Frontal cortex (tissue), 2 donors: Measurements from ENCODE around the genes TRIM24, SVOPL and CLEC2L.

- RAMPAGE, long total RNA, result no peak
These were observed 109.6 kb upstream of the MTPN start for GRCh38 chr7:136086779-136087163.

DNA sequence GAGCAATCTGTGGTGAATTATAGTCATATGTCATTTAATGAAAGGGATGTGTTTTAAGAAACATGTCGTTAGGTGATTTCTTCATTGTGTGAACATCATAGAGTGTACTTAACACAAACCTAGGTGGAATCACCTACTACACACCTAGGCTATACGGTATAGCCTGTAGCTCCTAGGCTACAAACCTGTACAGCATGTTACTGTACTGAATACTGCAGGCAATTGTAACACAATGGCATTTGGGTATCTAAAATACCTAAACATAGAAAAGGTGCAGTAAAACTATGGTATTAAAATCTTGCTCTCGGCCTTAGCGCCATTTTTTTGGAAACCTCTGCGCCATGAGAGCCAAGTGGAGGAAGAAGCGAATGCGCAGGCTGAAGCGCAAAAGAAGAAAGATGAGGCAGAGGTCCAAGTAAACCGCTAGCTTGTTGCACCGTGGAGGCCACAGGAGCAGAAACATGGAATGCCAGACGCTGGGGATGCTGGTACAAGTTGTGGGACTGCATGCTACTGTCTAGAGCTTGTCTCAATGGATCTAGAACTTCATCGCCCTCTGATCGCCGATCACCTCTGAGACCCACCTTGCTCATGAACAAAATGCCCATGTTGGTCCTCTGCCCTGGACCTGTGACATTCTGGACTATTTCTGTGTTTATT, 170.1 kb upstream of the PTN start:
- RAMPAGE, long total RNA, result no peak

DNA sequence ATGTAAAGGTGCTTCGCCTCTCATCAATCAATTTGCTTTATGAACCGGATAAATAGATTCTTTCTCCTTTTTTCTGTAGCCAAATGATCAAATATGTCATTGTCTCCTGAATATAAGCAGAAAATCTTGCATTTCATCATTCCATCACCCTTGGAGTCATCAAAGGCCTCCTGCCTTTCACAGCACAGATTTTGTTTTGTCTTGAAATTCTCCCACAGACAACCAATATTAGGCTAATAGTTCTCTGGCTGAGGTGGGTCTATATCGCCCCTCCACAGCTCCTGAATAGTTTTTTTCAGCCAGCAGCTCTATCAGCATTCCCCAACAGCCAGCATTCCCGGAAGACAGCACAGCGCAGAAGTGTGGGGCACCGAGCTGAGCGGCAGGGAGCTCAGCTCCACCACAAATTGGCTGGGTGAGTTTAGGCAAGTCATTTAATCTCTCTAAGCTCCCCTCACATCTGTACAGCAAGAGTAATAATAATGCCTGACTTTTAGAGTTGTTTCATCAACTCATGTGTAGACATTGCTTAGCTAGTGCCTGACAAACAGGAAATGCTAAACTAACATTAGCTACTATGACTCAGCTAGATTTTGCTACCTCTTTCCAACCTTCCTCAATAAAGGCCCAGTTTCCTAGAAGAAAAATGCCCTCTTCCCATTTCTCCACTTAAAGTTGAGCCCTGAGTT, 247.8 kb upstream of the PTN start:
- RAMPAGE, long total RNA, result no peak

GRCh38 chr7:137958375-137959064, 43.4 kb downstream of the CREB3L2 start:
- RAMPAGE, long total RNA, result no peak

- RAMPAGE, long total RNA, result no peak
These were observed 143.7 kb upstream of the TRIM24 start for GRCh38 chr7:138316408-138316777.

DNA sequence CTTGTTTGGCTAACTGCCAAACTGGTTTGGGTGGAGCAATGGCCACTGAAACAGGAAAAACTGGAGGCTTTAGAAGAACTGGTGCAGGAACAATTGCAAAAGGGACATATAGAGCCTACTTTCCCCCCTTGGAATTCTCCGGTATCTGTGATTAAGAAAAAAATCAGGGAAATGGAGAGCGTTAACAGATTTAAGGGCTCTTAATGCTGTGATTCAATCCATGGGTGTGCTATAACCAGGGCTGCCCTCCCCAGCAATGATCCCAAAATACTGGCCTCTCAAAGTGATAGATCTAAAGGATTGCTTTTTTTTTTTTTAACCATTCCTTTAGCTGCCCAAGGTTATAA, 117.9 kb upstream of the TRIM24 start:
- RAMPAGE, long total RNA, result no peak

- RAMPAGE, long total RNA, result no peak
These were observed at the start of gene TRIM24 for GRCh38 chr7:138460010-138460845. TSS of gene TRIM24 (plus strand) at chr7:138460259.

GRCh38 chr7:138589284-138590241, 111.6 kb downstream of the SVOPL start:
- RAMPAGE, long total RNA, result no peak

DNA sequence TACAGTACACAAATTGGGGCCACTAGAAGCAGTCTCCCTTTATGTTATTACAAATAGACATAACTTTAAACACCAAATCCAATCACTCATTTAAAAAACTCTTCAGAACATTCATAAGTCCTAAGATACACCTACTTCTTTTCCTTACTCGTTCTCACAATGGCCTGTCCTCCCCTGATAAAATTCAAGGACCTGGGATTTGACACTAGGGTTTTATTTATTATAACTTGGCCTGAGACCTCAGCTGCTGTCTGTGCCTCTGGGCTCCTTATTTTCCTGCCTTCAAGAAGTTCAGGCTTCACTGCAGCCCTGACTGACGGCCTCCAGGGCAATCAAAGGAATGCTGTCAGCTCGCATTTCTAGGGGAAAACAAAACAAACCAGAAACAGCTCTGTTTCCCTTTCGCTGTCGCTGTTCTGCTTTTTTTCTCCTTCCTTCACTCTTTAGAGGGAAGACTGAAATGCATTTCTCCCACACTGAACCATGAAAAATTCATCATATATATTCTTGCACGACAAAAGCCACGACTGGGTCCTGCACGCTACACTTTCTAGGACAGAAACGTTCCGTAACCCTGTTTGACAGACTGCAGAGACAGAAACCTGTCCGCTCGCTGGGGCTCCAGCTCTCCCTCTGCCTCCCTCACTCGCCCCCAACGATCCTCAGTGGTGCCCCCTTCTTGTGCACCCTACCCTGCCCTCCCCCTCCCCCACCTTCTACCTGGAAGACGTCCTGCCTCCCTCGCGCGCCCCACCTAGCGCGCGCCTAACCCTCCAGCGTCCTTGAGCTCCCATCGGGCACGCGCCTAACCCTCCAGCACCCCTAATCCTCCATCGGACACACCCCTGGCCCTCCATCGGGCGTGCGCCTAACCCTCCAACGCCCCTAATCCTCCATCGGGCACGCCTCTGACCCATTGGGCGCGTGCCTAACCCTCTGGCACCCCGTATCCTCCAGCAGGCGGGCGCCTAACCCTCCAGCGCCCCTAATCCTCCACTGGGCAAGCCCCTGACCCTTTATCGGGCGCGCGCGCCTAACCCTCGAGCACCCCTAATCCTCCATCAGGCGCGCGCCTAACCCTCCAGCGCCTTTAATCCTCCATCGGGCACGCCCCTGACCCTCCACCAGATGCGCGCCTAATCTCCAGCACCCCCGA, 37.3 kb downstream of the SVOPL start:
- RAMPAGE, long total RNA, result no peak

DNA sequence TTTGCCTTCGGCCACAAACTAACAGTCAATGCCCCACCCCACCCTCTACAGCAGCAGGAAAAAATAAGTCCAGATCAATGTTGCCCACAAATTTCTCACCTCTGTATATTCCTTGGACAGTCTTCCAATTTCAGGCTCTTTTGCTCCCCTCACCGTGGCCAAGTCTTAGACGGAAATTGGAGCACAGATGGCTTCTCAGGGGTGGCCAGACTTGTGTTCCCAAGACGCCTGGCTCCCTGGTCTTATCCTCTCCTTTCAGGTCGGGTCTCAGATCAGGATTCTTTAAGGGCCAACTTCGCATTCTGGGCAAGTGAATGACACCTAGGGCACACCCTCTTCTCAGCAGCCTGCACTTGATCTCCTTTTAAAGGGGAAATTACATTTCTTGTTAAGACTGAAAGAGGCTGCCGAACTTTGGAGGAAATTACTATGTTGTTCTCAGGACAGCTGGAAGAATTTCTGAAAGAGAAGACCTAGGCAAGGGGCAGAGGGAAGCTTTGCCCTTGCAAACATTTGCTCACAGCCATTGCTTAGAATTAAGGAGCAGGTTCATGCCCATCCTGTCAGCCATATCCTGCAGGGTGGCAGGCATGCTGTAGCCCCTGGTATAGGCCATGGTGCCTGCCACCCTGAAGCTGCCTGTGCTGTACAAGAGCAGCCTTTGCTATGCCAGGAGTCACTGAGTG, at the start of gene SVOPL:
SVOPL (minus strand) TSS at position 284 of the 686 bp plus-strand sequence.
- RAMPAGE, long total RNA, result no peak

DNA sequence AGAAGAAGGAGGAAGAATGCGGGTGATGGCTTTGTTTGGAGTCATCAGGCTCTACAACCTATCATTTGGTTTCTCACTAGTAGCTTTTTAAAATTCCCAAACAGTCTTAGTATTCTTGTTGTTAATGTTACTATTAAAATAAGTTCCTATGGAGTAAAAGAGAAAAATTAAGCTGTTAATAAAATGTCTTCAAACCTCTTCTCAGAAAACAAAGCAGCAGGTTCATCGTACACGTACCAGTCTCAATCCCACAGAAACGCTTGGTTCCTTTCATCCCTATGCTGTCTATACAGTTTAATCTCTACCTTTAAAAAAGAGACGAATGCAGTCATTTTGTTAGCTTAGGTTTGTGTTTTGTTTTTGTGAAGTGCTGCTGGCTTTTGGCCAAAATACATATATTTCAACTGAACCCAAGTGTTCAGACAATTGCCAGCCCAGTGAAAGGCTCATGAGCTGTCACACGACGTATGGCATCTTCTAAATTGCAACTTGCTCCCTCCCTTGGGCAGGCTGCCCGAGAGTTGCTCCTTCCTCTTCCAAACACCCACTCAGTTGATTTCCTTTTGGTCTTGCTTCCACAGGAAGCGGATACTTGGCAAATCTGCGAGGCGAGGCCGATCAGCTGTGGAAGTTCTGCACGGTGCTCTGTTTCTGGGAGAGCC, 39.4 kb upstream of the ATP6V0A4 start:
- RAMPAGE, long total RNA, result no peak

GRCh38 chr7:139132906-139133264, 693 bp upstream of the TTC26 start:
- RAMPAGE, long total RNA, result no peak

- RAMPAGE, long total RNA, result no peak
These were observed 835 bp downstream of the FMC1 start for GRCh38 chr7:139341942-139342401.

DNA sequence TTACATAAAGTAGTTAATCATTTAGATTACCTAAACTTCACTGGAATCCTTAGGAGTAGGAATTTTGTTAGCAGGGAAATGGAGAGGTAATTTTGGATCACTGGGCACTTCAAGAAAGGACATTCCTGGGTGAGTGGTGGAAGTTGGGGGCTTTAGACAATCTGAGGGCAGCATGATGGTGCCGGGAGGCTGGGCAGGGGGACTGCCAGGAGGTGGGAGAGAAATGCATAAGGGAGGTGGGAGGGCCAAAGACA, 3.1 kb downstream of the LUC7L2 start:
- RAMPAGE, long total RNA, result no peak

DNA sequence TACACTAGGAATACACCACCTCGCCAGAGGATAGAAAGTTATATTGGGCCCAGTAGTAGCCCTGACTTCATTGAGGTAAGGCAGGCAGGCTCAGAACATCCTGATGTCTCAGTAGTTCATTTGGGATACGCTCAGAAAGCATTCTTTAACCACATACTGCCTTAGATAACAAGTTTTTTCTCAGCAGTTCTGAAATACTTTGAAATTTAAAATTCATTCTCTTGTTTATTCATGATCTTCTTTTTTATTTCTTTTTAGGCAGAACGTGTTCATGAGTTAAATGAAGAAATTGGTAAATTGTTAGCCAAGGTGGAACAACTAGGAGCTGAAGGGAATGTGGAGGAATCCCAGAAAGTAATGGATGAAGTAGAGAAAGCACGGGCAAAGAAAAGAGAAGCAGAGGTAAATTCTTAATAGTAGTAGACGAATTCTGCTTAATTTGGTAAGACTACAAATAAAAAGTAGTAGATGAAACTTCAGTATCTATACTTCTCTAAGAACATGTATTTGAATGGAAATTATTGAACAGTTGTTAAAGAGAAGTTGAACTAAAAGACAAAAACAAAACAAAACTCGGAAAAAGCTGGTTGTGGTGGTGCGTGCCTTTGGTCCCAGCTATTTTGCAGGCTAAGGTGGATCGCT, 45.8 kb downstream of the LUC7L2 start:
- RAMPAGE, long total RNA, result no peak

GRCh38 chr7:139467672-139468032, 15.8 kb downstream of the KLRG2 start:
- RAMPAGE, long total RNA, result no peak

DNA sequence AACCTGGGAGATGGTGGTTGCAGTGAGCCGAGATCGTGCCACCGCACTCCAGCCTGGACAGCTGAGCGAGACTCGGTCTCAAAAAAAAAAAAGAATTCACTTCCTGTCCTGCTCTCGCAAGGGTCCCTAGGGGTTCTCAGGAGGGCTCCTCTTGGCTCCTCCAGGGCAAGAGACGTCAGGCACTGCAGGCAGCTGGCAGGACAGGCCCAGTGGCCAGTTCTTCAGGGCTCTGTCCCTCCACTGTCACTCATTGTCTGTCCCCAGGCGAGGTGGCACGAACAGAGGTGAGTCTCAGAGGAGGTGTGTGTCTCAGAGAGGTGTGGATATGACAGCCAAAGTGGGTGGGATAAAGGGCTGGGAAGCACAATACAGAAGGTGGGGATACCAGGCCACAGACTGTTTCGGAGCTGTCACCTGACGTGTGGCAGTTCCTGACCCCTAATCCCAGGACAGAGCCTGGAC, 11.9 kb downstream of the KLRG2 start:
- RAMPAGE, long total RNA, result no peak

- RAMPAGE, long total RNA, result no peak
These were observed 329 bp downstream of the KLRG2 start for GRCh38 chr7:139483219-139483468.

GRCh38 chr7:139523202-139524054, at the start of gene CLEC2L:
TSS of gene CLEC2L (plus strand) at chr7:139523685.
- RAMPAGE, long total RNA, result no peak

DNA sequence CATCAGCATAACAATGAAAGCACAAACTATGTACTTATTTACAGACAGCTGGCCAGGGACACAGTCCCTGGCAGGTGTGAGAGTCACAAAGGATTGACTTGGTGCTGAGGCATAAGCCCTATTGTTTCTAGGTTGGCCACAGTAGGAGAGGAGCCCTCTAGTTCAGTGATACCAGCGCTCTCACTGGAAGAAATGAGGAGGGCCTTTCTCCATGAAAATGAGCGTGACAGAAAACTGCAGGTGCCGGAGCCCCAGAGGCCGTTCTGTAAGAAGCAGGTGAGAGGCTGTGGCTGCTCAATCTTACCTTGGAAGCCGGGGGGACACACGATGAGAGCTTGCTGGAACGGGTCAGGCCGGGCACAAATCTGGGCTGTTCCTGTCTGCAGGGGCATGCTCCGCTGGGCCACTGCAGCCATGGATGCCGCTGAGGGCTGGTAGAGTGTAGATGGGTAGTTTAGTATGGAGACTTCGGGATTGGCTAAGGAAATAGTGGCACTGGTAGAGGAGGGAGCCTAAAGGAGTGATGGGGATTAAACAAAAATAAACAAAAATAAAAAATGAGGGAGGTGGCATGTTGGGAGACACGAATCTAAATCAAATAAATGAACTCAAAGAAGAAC, 90.6 kb downstream of the CLEC2L start:
- RAMPAGE, long total RNA, result no peak